Measurements from ENCODE around the genes RPL35 and MAPKAP1.

GRCh38 chr9:124214036-124214366 lies 43.7 kb upstream of the NEK6 start:
- PRO-cap, 4 experiments: no peak in any of the 4 experiments
- RAMPAGE, long total RNA, 4 experiments: no peak in any of the 4 experiments

- PRO-cap, 4 experiments: no peak in any of the 4 experiments
- RAMPAGE, long total RNA, 4 experiments: no peak in any of the 4 experiments
These were observed 38.6 kb upstream of the NEK6 start for GRCh38 chr9:124219176-124219509.

GRCh38 chr9:124267035-124268099 lies 9.6 kb downstream of the NEK6 start:
- PRO-cap, 4 experiments: peak in 1 of 4 experiments; most common plus-strand start chr9:124267821 (in 1); most common minus-strand start chr9:124267695 (in 1)
- RAMPAGE, long total RNA, 4 experiments: no peak in any of the 4 experiments

DNA sequence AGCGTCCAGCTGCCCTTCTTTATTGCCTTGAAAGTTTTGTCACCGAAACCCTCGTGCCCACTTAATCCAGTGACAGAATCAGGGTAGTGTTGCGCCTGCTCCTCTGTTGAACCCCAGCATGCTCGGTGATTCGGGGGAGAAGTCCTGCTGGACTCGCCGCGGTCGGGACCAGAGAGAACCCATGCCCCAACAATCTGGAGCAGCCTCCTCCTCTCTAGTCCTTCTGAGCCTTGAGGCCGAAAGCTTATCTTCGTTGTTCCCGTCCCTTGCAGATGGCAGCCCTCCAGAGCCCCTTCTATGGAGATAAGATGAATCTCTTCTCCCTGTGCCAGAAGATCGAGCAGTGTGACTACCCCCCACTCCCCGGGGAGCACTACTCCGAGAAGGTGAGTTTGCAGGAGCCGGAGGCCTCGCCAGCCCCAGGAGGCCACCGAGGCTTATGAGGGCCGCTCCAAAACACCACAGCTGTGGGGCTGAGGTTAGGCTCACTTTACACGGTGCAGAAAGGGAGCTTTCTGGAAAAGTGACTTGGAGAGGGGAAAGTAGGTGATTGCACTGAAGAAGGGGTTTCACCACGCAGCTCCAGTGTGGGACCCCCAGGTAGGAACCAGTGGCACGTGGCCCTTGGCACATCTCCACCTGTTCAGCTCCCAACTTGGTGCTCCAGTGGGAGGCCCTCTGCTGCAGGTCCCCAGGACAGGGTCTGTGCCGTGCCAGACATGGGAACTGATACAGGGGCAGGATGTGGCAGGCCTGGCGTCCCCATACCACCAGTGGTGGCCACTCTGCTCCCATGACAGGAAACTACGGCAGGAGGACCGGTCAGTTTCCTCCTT lies 67.6 kb downstream of the PSMB7 start:
- PRO-cap, 4 experiments: no peak in any of the 4 experiments
- RAMPAGE, long total RNA, 4 experiments: no peak in any of the 4 experiments

- PRO-cap, 4 experiments: no peak in any of the 4 experiments
- RAMPAGE, long total RNA, 4 experiments: start-site peak on the plus strand in 1 of 4 experiments, at chr9:124356652-124356795 at its widest, 22 reads per replicate
These were observed 58.4 kb downstream of the PSMB7 start for GRCh38 chr9:124356498-124357583.

DNA sequence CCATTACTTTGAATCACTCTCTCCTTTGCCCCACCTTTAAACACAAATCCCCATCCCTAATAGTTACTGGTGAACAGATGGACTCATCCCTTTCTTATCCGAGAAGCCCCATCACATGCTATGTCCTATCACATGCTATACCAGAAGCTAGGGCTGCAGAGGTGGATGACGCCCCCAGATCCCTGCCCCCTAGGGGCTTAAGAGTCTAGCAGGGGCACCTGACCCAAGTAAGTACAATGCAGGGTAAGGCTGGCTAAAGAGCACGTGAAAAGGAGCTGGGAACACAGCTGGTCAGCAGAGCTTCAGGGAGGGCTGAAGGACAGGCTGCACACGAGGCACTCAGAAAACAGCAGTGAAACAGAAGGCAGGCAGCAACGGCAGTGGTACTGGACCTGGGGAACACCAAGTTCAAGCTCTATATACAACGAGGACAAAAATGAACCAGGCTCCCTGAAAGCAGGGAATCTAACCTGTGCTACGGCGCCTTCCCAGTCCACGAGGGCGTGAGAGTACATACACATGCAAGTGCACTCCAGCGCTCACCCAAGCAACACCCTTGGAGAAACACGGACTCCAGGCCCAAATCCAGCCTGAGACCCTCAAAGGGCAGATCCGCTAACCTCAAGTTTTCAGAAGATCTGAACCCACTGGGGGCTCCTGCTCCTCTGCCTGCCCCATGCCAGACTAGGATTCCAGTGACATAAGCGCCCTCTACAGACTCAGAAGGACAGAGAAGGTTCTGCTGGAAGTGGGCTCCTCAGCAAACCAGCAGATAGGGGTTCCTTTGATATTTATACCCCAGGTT lies 57.5 kb downstream of the PSMB7 start:
- PRO-cap, 4 experiments: no peak in any of the 4 experiments
- RAMPAGE, long total RNA, 4 experiments: no peak in any of the 4 experiments

GRCh38 chr9:124595495-124596096 lies 88.4 kb upstream of the NR5A1 start:
- PRO-cap, 4 experiments: no peak in any of the 4 experiments
- RAMPAGE, long total RNA, 4 experiments: no peak in any of the 4 experiments

DNA sequence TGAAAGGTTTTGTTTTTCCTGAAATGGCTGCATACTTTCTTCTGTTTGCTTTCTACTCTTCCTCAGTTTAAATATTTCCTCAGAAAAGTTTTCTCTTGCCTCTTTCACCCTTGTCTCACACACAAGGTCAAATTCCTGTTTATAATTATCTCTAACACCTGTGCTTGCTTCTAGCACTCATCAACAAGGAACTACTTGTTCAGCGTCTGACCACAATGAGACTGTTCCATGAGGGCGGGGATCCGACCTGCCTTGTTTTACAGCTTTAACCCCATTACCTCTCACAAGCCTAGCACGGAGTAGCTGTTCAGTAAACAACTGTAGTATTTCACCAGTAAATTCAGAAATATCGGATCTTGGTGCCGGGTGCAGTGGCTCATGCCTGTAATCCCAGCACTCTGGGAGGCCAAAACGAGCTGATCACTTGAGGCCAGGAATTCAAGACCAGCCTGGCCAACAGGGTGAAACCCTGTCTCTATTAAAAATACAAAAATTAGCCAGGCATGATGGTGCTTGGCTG lies 37.0 kb downstream of the NR6A1 start:
- PRO-cap, 4 experiments: no peak in any of the 4 experiments
- RAMPAGE, long total RNA, 4 experiments: no peak in any of the 4 experiments

DNA sequence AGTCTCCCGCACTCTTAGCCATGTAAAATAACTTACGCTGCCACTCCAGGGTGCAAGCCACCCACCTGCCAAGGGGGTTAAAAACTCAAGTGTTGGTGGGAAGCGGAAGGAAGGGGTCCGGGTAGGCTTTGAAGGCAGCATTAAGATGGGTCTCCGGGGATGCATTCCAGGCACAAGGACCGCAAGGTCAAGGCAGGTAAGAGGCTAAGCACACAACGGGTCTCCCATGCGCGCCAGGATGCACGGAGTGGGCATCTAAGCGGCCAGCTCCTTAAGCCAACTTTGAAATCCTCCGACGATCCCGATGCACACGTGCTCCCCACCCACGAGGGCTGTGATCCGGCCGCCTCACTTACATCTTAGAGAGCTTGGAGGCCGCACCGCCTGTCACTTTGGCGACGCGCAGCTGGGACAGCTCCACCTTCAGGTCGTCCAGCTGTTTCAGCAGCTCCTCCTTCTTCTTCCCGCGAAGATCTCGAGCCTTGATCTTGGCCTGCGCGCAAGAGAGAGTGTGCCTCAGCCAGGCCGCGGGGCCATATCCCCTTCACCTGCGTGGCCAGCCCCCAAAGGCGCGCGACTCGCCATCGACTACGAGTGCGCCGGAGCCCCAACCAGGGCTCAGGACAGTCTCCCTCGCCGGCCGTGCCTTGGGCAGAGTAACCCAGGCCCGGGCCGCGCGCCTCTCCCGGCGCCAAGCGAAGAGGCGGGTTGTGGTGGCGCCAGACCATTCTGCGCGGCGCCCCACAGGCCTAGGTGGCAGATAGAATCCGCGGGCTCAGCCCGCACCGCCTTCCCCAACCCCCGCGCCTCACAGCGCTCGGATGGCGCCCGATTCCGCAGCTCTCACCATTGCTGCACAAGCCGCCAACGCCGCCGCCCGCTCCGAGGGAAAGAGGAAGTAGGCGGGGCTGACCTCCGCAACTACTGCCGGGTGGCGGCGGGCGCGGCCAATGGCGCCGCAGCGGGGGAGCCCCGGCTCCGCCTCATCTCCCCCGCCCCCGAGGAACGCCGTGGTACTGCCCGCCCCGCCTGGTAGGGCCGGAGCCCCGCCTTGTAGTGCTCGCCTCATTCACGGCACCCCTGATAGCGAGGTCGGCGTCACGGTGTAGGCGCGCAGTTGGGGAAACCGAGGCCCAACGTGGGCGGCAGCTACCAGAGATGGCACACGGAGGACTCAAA lies at the start of gene RPL35:
Gene RPL35, minus strand, starts transcription at position 895 of the 1,179 bp plus-strand sequence.
- PRO-cap, 4 experiments: peak in 4 of 4 experiments; most common plus-strand start position 1,068 of the sequence (in 4); most common minus-strand start position 895 of the sequence (in 4)
- RAMPAGE, long total RNA, 4 experiments: start-site peak on the plus strand in 1 of 4 experiments, centred at position 1,050 of the sequence, 10 reads per replicate; start-site peak on the minus strand in 4 of 4 experiments, centred at positions 884 to 888 of the sequence, 20,296 to 24,191 reads per replicate

DNA sequence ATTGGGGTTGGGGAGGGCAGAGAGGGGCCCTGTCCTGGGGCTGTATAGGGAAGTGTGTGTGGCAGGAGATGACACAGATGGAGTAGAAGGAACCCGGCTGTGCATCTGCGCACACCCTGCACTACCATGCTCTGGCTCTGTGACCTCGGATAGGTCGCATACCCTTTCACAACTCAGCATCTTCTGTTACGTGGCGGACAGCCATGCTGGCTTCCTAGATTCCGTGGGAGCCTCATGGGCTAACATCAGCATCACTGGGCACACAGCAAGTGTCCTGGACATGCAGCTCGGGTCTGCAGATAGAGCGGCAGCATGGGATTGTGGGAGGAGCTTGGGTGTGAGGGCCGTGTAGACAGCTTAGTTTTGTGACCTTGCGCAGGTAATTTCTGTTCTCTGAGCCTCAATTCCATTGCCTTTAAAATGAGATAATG lies 9.2 kb downstream of the ARPC5L start:
- PRO-cap, 4 experiments: no peak in any of the 4 experiments
- RAMPAGE, long total RNA, 4 experiments: no peak in any of the 4 experiments

GRCh38 chr9:124950056-124950410 lies 9.2 kb upstream of the GOLGA1 start:
- PRO-cap, 4 experiments: no peak in any of the 4 experiments
- RAMPAGE, long total RNA, 4 experiments: no peak in any of the 4 experiments

DNA sequence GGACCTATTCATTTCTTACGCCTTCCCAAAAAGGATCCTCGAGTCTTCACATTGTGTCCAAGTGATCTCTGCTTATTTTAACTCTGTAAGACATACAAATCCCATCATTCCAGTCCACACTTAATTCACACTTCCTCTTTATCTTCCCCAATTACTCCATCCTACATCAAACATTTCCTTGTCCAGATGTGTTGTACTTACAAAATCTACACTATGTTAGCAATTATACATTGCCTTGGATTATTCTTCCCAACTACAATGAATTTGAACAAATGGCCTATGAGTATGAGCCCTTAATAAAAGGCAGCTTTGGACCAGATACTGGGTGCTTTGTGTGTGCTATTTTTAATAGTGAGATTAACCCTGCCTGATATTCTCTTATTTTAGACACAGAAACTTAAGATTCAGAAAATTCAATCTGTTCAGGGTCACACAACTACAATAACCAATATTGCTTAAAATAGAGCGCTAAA lies 1.8 kb upstream of the SCAI start:
- PRO-cap, 4 experiments: no peak in any of the 4 experiments
- RAMPAGE, long total RNA, 4 experiments: no peak in any of the 4 experiments

DNA sequence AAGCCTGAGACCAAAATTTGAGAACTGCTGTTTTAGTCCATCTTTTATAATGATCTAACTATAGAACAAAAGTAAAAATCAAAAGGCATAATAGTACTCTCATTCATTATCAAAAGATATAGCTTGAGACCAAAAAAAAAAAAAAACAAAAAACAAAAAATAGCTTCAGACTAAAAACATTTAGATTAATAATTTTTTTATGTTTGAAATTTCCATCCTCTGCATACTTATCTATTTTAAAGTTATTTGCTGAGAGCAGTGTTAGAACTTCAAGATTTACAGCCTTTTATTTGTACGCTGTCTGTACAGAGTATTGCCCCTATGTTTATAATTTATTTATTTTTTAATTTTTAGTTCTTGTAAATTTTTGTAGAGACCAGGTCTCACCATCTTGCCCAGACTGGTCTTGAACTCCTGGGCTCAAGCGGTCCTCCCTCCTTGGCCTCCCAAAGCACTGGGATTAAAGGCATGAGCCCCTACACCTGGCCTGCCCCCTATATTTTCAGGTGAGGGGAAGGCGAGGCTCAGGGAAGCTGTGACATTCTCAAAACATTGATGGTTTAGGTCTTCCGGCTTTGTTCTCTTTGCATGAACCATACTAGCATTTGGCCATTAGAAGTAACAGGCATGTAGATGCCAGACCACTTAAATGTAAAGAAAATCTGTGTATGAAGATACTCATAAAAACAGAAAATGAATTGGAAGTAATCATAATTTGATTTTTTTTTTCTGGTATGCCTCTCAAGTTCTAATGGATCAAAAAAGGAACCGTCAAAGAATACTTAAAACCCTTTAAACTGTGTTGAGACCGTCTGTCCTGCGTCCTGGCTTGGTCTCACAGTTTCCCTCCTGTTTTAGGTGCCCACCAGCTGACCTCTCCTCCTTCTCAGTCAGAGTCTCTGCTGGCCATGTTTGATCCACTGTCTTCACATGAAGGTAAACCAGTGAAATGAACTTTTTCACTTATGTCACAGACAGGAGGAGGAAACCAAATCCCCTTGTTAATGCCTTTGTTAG lies 74.8 kb downstream of the GAPVD1 start:
- PRO-cap, 4 experiments: no peak in any of the 4 experiments
- RAMPAGE, long total RNA, 4 experiments: no peak in any of the 4 experiments

GRCh38 chr9:125425279-125425641 lies 163.6 kb downstream of the GAPVD1 start:
- PRO-cap, 4 experiments: no peak in any of the 4 experiments
- RAMPAGE, long total RNA, 4 experiments: no peak in any of the 4 experiments

- PRO-cap, 4 experiments: no peak in any of the 4 experiments
- RAMPAGE, long total RNA, 4 experiments: no peak in any of the 4 experiments
These were observed 184.9 kb downstream of the GAPVD1 start for GRCh38 chr9:125446494-125447055.

GRCh38 chr9:125475315-125475860 lies 213.8 kb downstream of the GAPVD1 start:
- PRO-cap, 4 experiments: no peak in any of the 4 experiments
- RAMPAGE, long total RNA, 4 experiments: no peak in any of the 4 experiments

- PRO-cap, 4 experiments: no peak in any of the 4 experiments
- RAMPAGE, long total RNA, 4 experiments: no peak in any of the 4 experiments
These were observed 220.5 kb downstream of the MAPKAP1 start for GRCh38 chr9:125486157-125487315.

DNA sequence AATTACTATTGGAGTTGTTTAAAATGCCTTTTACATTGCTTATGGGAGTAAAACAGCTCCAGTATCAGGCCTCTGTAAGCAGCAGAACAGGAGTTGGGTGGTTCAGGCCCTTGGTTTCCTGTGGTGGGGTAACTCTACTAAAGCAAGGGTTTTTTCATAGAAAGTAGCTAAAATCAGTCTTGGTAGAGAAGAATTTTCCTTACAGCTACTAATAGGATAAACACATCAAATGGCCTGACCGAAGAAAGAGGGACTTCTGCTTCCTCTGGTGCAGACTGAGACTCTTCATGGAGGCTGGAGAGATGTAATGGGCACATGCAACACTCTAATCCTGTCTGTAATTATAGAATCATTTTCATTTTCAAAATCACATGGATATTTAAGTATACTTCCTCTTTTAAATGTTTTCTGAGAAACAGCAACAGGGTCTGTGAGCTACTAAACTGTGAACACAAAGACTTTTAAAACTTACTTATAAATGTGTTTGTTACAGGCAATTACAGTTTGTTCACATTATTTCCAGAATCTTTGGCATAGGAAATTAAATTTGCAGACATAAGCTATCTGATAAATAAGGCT lies 176.9 kb downstream of the MAPKAP1 start:
- PRO-cap, 4 experiments: peak in 1 of 4 experiments; most common minus-strand start position 277 of the sequence (in 1)
- RAMPAGE, long total RNA, 4 experiments: no peak in any of the 4 experiments

- PRO-cap, 4 experiments: no peak in any of the 4 experiments
- RAMPAGE, long total RNA, 4 experiments: no peak in any of the 4 experiments
These were observed 31.6 kb downstream of the MAPKAP1 start for GRCh38 chr9:125675246-125675876.

GRCh38 chr9:125706421-125707577 lies at the start of gene MAPKAP1:
MAPKAP1 (minus strand) TSS chr9:125707208.
- PRO-cap, 4 experiments: peak in 4 of 4 experiments; most common plus-strand start chr9:125706805 (in 2); most common minus-strand start chr9:125707205 (in 3)
- RAMPAGE, long total RNA, 4 experiments: start-site peak on the minus strand in 4 of 4 experiments, at chr9:125707184-125707216 at its widest, 358 to 445 reads per replicate

Measured in spleen (tissue), 7 donors.